OCI-LY7 (cell line): ENCODE measurements around a stretch of chr5.

DNA sequence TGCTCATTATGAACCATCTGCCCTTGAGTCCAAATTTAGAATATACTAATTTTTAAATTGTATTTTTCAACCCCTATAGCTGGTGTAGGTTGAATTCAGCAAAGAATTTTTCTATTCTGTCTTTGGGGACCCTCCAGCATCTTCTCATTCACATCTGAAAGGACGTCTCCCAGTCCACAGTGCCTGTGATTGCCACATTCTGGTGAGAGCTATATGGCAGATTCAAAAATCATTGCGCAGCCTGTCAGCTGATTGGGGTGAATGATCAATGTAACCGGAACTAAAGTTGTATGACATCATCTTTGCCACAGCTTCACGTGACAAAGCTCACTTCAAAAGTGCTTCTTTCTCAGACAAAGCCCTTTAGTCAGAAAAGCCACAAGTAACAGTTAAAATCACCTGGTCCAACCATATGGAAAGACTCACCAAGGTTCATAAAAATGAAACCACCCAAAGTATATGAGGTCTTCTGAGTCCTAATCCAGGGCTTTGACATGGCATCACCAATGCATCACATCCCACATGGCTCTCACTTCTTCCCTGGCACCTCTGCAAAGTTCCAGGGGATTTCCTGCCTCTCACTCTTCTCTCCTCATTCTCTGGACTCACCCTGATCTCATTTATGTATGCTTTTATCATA lies 193.3 kb upstream of the PTGER4 start:
- PRO-cap, result no peak
- RAMPAGE, long total RNA, result no peak

DNA sequence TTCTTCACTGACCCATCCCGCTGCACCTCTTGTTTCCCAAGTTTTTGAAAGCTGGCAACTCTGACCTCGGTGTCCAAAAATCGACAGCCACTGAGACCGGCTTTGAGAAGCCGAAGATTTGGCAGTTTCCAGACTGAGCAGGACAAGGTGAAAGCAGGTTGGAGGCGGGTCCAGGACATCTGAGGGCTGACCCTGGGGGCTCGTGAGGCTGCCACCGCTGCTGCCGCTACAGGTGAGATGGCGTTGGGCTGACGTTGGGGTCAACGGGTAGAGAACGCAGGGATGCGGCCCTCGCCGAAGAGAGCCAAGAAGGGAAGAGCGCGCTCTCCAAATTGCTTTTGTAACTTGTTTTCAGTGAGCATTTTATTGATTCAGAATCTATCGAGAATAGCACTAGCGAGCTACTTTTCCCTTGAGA lies 541 bp downstream of the PTGER4 start:
- PRO-cap, result no peak
- RAMPAGE, long total RNA, result no peak

- PRO-cap, result no peak
- RAMPAGE, long total RNA, result no peak
Measured at GRCh38 chr5:40689461-40689874, 9.8 kb downstream of the PTGER4 start.

GRCh38 chr5:40827579-40828401 lies 7.2 kb downstream of the RPL37 start:
- PRO-cap, result no peak
- RAMPAGE, long total RNA, result no peak

DNA sequence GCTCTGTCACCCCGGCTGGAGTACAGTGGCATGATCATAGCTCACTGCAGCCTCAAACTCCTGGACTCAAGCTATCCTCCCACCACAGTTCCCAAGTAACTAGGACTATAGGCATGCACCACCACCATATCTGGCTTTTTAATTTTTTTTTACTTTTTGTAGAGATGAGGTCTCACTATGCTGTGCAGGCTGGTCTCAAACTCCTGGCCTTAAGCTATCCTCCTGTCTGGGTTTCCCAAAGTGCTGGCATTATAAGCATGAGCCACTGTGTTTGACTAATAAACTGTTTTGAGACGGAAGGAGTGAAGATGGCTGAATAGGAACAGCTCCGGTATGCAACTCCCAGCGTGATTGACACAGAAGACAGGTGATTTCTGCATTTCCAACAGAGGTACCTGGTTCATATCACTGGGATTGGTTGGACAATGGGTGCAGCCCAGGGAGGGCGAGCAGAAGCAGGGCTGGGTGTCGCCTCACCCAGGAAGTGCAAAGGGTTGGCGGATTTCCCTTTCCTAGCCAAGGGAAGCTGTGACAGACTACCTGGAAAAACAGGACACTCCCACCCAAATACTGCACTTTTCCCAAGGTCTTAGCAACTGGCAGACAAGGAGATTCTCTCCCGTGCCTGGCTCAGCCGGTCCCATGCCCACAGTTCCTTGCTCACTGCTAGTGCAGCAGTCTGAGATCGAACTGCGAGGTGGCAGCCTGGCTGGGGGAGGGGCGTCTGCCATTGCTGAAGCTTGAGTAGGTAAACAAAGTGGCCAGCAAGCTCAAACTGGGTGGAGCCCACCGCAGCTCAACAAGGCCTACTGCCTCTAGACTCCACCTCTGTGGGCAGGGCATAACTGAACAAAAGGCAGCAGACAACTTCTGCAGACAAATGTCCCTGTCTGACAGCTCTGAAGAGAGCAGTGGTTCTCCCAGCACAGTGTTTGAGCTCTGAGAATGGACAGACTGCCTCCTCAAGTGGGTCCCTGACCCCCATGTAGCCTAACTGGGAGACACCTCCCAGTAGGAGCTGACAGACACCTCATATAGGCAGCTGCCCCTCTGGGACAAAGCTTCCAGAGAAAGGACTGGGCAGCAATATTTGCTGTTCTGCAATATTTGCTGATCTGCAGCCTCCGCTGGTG lies 13.9 kb upstream of the C7 start:
- PRO-cap, result no peak
- RAMPAGE, long total RNA, result no peak

DNA sequence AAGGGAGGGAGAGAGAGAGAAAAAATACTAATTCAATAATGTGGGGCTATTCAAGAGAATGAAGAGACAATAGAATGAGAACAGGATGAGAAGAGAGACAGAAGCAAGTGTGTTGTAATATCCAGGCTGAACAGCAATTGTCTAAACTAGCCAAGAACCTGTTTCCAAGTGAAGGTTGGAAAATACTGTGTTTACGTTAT lies 27.4 kb downstream of the C7 start:
- PRO-cap, result no peak
- RAMPAGE, long total RNA, result no peak

DNA sequence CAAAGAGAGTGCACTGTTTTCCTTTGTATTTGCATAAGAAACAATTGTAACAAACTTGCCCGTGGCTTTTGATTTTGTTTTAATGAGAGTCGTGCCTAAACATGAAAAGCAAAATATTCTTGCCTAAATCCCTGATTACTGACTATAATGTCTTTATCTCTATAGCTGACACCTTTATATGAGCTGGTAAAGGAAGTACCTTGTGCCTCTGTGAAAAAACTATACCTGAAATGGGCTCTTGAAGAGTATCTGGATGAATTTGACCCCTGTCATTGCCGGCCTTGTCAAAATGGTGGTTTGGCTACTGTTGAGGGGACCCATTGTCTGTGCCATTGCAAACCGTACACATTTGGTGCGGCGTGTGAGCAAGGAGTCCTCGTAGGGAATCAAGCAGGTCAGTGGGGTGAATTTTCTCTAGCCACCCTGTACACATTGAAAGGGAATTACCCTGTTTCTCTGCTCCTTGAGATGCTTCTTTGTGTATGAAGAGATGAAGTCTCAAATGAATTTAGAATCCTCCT lies 48.6 kb downstream of the C7 start:
- PRO-cap, result no peak
- RAMPAGE, long total RNA, result no peak

DNA sequence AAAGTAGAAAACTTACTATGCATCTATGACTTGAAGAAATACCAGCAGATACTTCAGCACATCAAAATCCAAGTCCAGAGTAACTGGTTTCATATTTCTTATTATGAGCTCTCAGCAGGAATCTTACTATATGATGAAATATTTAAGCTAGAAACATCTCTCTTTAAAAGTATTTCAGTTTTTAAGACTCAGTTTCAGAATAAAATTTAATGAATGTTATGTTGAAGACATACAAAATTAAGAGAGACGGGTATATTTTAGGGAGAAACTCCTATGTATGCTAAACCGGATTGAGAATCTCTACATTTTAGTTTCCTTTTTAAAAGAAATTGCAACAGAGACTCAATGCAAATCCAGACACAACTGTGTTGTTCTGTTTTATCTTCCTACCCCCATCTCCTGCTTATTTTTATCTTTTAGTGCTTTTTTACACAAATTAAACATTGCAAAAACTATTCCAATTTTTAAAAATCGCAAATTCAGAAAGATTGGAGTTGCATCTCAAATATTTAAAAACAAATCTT lies 47.9 kb upstream of the C6 start:
- PRO-cap, result no peak
- RAMPAGE, long total RNA, result no peak

DNA sequence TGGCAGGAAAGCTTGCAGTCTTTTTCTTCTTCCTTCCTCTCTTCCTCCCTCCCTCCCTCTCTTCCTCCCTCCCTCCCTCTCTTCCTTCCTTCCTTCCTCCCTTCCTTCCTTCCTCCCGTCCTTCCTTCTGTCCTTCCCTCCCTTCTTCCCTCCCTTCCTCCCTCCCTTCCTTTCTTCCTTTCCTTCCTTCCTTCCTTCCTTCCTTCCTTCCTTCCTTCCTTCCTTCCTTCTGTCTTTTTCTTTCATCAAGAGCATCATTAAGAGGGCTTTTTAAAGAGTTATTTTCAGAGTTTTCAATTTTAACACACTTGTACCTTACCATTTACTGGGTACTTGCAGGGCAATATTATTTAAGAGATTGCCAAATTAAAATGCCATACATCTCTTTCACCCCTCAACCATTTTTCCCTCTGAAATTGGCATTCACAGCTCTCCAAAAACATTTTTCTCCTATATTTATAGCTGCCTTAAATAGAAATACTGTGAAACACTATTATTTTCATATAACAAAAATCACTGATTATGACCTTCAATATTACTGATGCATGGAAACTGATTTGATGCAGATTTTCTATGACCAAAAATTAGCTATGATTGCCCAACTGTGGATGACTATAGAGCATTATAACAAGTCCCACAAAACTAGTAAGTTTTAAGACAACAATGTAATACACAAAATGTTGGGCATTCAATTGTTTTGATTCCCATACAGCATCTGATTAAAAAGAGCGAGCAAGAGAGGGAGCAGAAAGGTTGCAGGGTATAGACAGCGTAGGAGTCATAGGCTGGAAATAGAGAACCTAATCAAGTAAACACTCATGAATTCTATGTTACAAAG lies 99.4 kb upstream of the C6 start:
- PRO-cap, result no peak
- RAMPAGE, long total RNA, result no peak

- PRO-cap, result no peak
- RAMPAGE, long total RNA, result no peak
Measured at GRCh38 chr5:41425931-41426200, 84.5 kb downstream of the PLCXD3 start.

DNA sequence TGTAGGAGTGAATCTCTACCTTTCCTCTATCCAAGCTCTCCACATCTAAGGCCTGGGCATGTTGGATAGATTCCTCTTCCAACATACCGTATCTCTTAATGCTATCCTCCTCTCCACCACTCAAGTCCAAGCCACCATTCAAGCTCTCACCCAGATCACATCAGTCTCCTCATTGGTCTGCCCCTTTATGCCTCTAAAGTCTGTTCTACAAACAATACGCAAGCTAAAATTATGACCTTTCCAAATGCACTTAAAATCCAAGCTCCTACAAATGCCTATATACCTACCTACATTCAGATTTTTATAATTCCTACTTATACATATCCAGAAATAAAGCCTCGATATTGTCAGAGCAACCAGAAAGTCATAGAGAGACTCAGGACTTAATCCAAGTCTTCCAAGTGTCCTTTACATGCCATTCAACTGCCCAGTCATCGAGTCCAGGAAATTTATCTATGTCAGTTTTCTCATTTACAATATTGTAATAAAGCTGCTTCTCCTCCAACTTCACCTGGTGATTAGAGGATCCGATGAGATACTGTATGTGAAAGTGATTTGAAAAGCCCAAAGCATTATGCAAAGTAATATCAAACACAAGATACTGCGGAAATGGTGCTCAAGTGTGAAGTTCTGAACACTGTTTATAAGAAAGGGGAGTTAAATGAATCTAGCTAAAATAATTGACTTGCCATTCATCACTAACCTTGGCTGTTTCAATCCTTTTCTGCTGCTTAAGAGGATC lies 43.1 kb downstream of the OXCT1 start:
- PRO-cap, result no peak
- RAMPAGE, long total RNA, result no peak

DNA sequence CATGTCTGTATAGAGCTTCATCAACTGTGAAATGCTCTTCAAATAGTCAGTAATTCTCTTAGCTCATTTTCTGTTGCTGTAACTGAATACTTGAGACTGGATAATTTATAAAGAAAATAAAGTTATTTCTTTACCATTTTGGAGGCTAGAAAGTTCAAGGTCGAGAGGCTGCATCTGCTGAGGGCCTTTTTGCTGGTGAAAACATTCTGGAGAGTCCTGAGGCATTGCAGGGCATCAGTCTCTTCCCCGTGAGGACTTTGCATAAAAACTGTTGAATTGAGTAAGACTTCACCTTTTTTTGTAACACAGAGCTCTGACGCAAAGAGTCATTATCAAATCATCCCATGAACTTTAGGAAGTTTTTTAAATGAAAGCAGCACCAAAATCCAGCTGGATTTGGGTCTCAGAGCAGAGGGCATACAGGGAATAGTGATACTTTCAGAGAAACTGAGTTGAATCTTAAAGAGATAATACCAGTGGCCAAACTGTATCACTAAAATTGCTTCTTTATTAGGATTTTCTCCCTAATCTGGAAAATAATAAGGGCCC lies 248.1 kb upstream of the GHR start:
- PRO-cap, result no peak
- RAMPAGE, long total RNA, result no peak

DNA sequence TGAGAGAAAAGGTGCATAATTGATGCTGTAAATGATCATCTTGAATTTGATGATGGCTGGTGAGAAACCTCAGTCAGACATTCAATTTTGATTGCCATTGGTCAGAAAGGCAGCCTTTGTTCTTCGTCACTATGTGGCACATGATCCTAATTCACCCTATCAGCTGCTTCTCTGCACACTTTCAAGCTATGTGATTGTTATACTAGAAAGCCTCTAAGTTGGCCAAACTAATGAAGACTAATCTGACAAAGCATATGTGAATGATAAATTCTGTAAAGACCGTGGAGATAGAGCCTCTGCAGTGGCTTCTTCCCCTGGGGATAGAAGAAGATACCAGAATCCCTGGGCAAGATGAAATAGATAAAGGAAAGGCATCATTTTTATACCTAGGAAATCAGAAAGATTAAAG lies 9.1 kb downstream of the GHR start:
- PRO-cap, result no peak
- RAMPAGE, long total RNA, result no peak

DNA sequence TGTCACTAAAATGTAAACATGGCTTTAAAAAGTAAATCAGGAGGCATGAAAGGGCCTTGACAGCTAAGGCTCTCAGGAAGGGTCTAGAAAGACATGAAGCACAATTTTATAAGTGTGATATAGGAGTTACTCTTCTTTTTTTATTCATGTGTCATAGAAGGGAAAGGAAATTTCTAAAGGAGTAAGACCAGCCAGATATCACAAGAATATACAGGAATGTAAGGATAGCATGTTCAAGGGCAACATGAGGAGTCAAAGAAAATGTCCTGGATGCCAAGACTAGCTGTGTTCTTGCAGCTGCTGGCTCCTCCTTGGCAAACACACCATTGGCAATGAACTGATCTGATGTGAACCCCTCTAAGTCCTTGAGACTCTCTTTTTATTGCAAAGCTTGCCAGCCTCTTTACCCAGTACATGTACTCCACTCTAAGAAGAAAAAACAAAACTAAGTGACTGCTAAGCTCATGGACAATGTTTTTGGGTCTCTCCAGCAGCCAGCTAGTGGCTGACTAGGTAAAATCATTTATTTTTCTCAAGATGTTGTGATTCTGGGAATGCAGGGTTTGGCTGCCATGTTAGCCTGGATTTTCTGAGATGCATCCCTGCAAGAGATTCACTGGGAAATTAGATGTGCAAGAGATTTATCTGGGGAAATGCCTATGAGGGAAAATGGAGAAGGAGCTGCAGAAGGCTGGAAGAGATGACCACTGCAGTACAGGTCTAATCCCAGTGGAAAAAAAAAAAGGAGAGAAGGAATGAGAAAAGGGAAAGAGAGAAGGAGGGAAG lies 146.5 kb upstream of the CCDC152 start:
- PRO-cap, result no peak
- RAMPAGE, long total RNA, result no peak

- PRO-cap, result no peak
- RAMPAGE, long total RNA, result no peak
Measured at GRCh38 chr5:42694834-42695276, 61.8 kb upstream of the CCDC152 start.

DNA sequence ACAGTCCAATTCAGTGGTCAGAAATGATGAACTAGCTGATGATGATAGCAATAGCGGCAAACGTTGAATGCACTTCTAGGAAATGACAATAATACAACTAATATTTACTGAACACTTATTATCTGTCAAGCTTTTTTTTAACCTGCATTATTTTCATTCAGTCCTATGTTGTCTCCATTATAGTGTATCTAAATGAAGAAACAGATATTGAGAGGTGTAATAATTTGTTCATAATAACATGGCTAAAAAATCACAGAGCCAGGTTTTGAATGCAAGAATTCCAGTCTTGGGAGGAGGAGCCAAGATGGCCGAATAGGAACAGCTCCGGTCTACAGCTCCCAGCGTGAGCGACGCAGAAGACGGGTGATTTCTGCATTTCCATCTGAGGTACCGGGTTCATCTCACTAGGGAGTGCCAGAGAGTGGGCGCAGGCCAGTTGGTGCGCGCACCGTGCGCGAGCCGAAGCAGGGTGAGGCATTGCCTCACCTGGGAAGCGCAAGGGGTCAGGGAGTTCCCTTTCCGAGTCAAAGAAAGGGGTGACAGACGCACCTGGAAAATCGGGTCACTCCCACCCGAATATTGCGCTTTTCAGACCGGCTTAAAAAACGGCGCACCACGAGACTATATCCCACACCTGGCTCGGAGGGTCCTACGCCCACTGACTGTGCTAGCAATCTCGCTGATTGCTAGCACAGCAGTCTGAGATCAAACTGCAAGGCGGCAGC lies 22.0 kb upstream of the CCDC152 start:
- PRO-cap, result no peak
- RAMPAGE, long total RNA, result no peak

DNA sequence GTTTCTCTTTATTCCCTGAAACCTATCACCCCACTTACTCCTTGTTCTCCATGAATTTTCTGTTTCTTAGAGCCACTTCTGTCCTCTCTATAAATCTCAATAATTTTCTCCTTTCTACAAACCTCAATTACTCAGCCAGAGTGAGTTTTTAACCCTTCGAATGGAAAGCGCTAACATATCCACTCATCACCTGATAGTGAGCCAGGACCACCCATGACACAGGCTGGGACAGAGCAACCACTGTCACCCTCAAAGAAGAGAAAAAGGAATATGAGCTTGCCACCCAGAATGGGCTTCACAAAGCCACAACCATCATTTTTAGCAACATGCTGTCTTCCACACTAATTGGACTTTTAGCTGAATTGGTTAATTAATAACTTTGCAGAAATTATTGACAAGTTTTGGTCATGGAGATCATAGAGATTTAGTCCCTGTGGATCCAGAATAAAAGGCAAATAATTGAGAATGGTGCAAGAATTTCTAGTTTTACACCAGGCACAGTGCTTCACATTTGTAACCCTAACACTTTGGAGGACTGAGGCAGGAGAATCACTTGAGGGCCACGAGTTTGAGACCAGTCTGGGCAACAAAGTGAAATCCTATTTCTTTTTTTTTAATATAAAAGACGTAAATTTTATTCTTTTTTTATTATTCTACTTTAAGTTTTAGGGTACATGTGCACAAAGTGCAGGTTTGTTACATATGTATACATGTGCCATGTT lies 32.1 kb upstream of the SELENOP start:
- PRO-cap, result no peak
- RAMPAGE, long total RNA, result no peak

DNA sequence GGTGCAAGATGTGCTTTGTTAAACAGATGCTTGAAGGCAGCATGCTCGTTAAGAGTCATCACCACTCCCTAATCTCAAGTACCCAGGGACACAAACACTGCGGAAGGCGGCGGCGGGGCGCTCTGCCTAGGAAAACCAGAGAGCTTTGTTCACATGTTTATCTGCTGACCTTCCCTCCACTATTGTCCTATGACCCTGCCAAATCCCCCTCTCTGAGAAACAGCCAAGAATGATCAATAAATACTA lies 58.1 kb downstream of the ANXA2R start:
- PRO-cap, result no peak
- RAMPAGE, long total RNA, result no peak

DNA sequence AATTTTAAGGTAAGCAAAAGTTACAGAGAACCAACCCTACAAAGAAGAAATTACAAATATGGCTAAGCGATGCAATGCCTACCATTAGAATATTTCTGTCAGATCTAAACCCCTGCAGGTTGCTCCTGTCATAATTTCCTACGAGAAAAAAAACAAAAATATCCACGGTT lies 980 bp upstream of the ANXA2R start:
- PRO-cap, result no peak
- RAMPAGE, long total RNA, result no peak

GRCh38 chr5:43066852-43067994 lies 27.1 kb upstream of the ANXA2R start:
- PRO-cap, result bidirectional peak, plus-strand start at chr5:43067032, minus-strand start at chr5:43066912; bidirectional peak, plus-strand start at chr5:43067163, minus-strand start at chr5:43067182
- RAMPAGE, long total RNA, result no peak